Bronchus (tissue), 1 donor: ENCODE measurements around the genes DERL3 and GSTT2B.

DNA sequence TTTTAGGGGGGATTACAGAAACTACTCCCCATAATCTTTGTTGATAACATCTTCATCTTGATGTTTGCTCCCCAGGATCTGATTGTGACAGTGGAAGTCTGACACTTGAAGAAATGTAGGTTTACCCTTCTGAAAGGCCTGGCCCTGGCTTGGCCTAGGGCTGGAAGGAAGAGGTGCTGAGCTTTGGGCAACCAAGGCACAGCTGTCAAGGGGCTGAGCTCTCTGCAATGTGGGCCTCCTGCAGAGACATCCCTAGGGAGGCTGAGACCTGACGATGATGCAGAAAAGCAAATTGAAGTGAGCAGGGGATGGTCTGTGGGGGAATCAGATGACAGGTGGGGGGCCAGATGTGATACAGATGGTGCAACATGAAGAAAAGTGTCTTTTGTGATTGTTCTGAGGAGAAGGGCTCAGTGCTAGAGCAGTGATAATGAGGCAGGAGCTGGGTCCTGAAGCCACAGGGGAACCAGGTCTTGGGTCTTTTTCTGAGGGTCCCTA, 80.1 kb upstream of the VPREB1 start:
- PRO-cap: no peak

GRCh38 chr22:22201161-22202069, 43.2 kb upstream of the VPREB1 start:
- PRO-cap: no peak

DNA sequence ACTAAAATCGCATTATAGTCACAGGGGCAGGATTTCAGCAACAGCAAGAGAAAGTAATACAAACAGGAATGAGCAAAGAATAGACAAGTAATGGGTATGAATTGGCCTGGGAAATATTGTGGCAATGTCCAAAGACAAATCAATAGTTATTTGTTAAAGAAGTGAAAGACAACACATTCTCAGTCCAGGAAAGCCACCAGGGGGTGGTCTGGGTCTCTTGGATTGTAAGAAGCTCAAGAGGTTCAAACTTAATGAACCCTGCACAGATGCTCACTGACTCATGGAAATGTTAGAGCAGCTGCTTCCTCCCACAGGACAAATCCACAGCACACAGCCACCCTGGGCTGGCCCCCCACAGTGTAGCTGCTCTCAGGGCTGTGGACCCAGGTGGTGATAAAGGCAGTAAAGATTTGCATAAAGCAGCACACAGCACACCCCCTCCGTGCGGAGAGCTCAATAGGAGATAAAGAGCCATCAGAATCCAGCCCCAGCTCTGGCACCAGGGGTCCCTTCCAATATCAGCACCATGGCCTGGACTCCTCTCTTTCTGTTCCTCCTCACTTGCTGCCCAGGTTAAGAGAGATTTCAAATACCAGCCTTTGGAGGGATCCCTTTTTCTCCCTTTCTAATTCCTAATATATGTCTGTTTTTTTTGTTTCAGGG, 124.7 kb downstream of the VPREB1 start:
- PRO-cap: no peak

GRCh38 chr22:22506267-22507410, 1.9 kb downstream of the ZNF280B start:
- PRO-cap: no peak

- PRO-cap: no peak
Observed at GRCh38 chr22:23070687-23071252, 451 bp downstream of the GNAZ start.

- PRO-cap: bidirectional peak, plus-strand start at chr22:23180538, minus-strand start at chr22:23180230
Observed at GRCh38 chr22:23179816-23180300, 451 bp upstream of the BCR start.

- PRO-cap: no peak
Observed at GRCh38 chr22:23186931-23187531, 6.7 kb downstream of the BCR start.

DNA sequence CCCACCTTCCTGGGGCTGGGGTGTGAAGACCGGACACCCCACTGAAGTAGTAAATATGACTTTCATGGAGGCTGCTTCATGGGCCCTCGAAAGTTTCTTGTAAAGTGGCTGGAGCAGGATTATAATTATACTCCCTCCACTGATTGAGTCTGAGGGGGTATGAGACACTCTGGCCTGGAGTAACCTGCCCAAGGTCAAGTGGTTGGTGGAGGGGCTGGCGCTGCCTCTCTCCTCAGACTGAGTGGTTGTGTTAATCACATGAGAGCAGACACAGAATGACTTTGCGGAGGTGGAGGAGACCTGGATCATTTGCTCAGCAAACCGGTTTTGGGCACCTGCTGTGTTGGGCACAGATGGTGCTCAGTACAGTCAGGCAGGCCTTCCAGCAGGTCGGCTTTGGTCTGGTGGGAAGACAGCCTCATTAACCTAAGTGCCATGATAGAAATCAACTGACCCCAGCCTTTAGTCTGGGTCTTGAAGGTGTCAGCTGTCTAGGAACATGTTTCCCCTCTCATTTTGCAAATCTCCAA, 11.8 kb downstream of the BCR start:
- PRO-cap: bidirectional peak, plus-strand start at position 363 of the sequence, minus-strand start at position 99 of the sequence

DNA sequence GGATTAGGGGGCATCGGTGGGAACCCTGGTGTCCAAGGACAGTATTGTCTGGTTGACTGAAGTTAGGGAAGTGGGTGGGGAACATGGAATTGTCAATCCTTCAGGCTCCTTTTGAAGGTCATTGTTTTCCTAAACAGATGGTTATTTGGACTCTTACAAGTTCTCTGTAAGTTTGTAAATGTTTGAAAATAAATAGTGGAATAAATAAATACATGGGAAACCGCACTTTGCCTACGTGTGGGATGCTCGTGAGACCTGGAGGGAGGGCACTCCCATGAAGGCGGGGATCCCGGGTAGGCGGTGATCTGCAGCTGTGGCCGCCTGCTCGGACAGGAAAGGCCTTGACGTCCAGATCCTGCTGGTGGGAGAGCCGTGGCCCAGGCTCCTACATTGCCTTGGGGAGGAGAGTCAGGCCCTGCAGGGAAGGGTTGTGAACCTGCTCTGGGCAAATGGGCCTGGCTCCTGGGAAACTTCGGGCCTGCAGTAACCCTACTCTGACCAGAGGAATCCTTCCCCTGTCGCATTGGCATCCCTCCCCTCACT, 37.3 kb downstream of the BCR start:
- PRO-cap: unidirectional peak, plus-strand start at position 351 of the sequence

- PRO-cap: no peak
Observed at GRCh38 chr22:23265103-23265534, 84.8 kb downstream of the BCR start.

DNA sequence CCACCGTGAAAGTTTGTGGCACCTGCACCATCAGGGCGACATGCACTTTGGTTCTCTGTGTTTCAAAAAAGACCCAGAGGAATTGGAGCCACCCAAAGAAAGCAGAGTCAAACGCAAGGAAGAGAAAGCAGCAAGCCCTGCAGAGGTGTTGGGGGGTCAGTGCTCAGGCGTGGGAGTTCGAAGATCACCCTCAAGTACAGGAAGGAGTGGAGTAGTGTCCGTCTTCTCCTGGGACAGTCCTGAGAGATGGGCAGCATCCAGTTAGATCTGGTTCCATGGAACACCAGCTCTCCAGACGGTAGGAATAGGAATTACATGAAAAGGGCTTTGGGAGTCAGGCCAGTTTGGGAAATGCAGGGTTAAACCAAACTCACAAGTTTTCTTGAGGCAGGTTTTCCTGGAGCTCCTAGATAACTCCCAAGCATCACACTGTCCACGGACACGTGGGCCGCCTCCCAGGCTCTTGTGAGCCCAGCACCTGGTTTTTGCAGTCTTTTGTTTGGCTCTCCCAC, 89.8 kb downstream of the BCR start:
- PRO-cap: no peak

- PRO-cap: no peak
Observed at GRCh38 chr22:23286910-23287546, 106.7 kb downstream of the BCR start.

- PRO-cap: no peak
Observed at GRCh38 chr22:23315481-23316229, 135.3 kb downstream of the BCR start.

GRCh38 chr22:23537784-23538676, 42.1 kb downstream of the IGLL1 start:
- PRO-cap: no peak

GRCh38 chr22:23675911-23676615, 14.8 kb upstream of the RGL4 start:
- PRO-cap: no peak

DNA sequence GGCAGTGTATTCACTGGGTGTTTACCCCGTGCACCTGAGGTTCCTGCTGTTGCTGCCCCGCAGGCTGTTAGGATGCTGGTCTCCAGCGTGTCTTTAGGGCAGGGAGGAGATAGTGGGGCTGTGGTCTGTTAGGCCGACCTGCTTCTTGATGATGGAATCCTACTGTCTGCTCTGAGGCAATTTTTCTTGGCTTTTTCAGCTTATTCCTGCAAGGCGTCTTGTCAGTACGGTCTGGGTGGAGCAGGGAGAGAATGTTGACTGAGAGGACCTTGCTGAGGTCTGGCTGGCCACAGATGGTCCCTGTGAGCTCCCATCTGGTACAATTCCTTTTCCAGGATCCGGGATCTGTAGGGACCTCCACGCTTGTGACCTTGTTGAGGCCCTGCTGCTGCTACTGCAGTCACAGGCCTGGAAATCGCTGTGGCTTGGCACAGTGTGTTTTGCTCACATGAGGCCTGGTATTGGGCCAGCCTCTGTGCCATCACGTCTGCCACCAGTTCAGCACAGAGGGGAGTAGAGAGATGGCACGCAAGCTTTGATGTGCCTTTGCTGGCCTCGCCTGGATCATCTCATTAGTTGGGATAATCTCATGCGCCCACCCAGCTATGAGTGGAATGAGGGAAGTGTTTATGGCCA, 22.8 kb downstream of the DERL3 start:
- PRO-cap: no peak

- PRO-cap: unidirectional peak, minus-strand start at chr22:23839004; unidirectional peak, minus-strand start at chr22:23839032; unidirectional peak, plus-strand start at chr22:23839431
Observed at GRCh38 chr22:23838642-23839624, at the start of gene DERL3. TSS of gene DERL3 (minus strand) at chr22:23839006.

GRCh38 chr22:23893847-23894341, 289 bp upstream of the MIF start:
- PRO-cap: bidirectional peak, plus-strand start at chr22:23894383, minus-strand start at chr22:23894257

DNA sequence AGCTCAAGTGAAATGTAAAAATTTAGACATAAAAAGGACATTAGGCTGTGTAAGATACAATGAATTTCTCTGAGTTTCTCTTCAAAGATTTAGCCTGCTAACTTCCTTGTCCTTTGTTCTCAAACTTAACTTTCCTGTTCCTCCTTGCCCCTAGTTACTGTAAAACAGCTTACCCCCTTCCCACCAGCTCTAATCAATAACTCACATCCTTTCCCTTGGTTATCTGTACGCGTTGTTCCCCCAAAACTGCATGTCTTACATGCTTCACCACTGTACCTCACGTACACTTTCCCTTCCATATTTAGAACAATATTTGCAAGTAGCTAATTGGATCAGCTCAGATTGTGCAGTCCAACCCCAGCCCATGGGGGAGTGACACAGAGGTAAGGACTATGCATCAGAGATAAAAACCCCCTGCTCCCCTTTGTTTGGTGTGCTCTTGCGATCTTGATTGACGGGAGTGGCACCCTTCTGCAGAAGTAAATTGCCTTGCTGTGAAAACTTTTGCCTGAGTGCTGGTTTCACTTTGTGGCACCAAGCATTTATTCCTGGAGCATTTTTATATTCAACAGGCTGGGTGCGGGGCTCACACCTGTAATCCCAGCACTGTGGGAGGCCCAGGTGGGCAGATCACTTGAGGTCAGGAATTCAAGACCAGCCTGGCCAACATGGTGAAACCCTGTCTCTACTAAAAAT, 30.9 kb downstream of the MIF start:
- PRO-cap: no peak

DNA sequence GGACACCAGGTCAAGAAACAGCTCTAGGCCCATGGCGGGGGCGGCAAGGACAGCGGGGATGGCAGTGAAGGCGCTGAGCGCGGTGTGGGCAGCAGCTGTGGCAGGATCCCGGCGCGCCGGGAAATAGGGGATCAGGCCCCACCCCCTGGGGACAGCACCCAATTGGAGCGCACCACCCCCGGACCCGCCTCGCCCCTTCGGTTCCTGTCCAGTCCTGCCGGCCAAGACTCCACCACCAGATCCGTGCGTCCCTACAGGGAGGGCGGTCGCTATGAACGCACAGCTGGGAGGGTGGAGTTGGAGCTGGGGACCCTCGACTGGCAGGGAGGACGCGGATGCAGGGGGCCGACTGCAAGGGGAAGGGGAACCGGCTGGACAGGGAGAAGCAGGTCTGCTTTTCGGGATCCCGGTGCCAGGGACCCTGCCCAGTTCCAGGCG, at the start of gene GSTT2B:
Gene GSTT2B (minus strand): TSS at position 97 of the 438 bp plus-strand sequence.
- PRO-cap: unidirectional peak, plus-strand start at position 238 of the sequence